UCH-1 (cell line): ENCODE data around the genes PM20D2 and GABRR2.

DNA sequence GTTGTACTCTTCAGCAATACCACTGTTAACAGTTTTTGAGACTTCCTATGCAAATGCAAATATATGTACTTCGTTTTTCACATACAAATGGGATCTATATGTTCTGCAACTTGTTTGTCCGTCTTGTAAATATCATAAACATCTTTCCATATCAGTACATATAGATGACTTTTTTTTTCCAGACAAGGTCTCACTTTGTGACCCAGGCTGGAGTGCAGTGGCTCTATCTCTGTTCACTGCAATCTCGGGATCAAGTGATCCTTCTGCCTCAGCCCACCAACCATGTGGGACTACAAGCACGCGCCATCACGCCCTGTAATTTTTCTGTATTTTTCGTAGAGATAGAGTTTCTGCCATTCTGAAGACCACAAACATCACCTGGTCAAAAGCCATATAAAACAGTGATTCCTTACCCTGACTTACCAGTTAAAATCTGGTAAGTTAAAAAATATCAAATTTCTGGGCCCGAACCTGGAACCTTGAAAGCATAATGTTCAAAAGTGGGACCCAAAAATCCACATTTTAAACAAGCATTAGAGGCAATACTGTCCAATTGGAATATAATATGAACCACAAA is 37.7 kb upstream of the SYNCRIP start:
- RRBS: no CpG with 5 or more reads among the region's 8 CpGs

DNA sequence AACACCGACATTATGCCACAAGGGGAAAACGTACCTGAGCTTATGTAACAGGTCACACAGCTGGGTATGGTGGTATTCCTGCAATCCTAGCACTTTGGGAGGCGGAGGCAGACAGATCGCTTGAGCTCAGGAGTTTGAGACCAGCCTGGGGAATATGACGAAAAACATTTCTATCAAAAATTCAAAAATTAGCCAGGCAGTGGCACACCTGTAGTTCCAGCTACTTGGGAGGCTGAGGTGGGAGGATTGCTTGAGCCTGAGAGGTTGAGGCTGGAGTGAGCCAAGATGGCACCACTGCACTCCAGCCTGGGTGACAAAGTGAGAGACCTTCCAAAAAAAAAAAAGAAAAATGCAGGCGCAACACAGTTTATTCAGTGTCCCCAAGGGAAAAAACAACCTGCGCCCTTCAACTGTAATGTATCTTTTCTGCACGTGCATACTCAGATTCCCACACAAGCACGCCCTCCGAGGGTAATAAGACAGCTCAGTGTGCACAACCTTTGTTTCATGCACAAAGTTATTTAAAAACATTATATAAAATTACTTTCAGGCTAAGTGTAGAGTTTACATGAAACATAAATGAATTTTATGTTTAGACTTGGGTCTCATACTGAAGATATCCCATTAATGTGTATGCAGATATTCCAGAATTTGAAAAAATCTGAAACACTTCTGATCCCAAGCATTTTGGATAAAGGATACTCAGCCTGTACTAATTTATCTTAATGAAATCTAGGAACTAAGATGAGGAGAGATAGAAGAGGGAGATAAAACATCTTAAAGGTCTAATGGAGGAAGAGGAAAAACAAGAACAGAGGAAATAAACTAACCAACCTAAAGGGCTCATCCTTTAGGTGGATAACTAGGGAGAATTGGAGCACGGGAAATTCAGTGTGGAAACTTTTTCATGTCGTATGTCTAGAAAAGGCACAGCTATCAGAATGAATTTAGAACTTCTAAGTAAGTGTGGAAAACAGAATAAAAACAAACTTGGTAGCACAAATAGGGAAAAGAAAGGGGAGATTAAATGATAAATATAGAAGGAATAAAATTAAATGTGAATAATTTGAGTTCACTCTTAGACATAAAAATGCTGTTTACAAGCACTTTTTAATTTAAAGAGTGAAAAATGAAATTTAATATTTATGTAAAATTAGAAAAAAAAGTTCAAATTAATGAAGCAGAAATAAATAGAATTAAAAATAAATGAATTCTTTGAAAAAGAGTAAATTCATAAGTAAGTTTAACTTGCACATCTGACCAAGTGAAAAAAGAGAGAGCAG is 38.3 kb downstream of the ZNF292 start:
- RRBS: no CpG with 5 or more reads among the region's 12 CpGs

GRCh38 chr6:87473294-87473965 is 656 bp downstream of the SLC35A1 start:
- RRBS: 4% methylated on average over 8 of the region's 28 CpGs

DNA sequence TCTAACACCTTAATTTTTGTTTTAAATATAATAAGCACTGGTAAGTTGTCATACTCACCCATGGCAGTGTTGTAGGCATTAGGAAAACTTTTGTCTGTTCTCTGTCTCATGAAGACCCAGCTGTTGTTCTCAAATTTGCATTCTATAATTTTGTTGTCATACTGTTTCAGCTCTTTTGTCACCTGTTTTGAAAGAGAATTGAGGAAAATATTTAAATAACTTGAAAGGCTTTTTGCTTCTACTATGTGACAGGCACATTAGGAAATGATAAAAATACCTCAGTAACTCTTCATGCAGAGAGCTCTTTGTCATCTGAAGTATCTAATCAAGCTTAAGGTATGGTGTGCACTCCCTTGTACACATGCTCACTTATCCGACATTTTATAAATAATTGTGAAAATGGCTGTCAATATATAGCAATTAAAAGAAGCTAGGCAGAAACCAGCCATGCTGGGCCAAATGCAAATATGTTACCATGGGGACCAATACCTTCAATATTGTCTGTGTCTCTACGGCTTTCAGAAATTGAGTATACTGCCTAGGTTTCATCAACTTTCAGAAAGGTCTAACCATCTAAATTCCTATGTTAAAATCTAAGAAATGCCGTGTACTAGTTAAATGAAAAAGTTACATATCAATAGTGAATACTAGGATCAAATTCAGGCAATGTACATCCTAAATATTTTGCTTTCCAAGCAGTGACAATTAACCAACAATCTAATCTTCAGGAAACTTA is 349.0 kb downstream of the RNGTT start:
- RRBS: no CpG with 5 or more reads among the region's 3 CpGs

- RRBS: no CpG with 5 or more reads among the region's 3 CpGs
Measured at GRCh38 chr6:88840731-88841526, 122.5 kb downstream of the RNGTT start.

DNA sequence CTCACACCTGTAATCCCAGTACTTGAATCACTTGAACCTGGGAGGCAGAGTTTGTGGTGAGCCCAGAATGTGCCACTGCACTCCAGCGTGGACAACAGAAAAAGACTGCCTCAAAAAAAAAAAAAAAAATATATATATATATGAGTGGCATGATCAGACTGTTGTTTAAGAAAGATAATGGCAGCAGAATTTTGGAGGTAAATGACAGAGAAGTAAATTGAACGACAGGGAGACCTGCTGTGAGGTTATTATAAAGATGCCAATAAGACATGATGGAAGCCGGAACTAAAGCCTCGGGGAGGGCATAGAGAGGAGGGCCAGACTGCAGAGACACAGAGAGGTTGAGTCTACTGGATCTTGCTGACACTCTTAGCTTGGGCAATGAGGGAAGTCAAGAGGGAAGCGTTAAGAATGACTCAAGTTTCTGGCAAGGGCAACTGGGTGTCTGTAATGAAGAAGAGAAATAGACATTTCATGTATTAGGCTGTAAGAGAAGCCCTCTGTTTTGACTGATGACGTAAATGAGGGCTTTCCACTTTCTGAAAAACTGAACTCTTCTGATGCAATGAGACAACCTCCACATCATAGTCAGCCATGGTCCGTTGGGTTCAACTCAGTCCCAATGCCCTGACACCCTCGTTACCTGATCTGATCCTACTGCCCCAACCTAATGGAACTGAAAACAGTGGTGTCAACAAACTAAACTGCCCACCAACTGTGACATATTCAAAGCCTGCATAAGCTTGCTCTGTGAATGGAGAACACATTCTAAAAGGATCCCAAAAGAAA is 46.0 kb upstream of the PNRC1 start:
- RRBS: no CpG with 5 or more reads among the region's 8 CpGs

GRCh38 chr6:89072840-89073615 is 7.5 kb upstream of the PNRC1 start:
- RRBS: no CpG with 5 or more reads among the region's 5 CpGs

DNA sequence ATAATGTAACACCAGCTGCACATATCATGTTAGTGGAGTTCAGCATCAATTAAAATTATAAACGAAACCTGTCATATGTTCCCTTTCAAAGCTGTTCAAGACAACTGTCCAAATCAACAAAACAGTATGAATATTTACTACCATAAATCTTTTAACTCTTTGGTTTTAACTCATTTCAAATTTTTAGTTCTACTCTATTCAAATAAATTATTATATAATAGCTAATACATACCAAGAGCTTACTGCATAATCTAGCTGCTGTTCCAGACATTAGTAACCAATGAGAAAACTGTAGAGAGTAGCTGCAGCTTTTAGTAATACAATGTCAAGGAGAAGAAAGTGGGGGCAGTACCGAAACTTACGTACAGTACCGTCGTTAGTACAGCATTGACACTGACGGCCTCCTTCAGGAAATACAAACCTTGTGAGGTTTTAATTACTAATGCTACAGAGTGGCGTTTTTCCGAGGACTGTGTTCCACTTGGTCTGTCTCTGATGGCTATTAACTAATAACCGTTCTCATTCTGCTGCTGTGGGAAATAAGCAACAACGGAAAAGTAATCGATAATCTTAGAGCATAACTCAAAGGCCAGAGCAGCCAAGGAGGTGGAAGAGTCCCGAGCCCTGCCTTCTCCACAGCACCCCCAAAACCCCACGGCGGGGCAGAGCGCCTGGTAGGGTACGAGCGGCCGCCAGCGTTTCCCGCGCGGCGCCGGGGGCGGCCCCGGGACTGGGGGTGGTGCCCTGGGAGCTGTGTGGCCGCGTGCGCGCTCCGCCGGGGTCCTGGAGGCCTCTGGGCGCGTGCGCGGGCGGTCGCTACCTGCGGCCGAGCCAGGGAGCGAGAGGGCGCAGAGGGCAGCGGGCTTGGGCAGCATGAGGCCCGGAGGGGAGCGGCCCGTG is at the start of gene PM20D2:
PM20D2 (plus strand) TSS at position 784 of the 900 bp plus-strand sequence.
- RRBS: 3% methylated on average over 15 of the region's 46 CpGs

- RRBS: no CpG with 5 or more reads among the region's 1 CpG
Measured at GRCh38 chr6:89186913-89187299, 30.3 kb downstream of the GABRR1 start.

GRCh38 chr6:89298630-89299534 is 16.2 kb downstream of the GABRR2 start:
- RRBS: no CpG with 5 or more reads among the region's 4 CpGs

- RRBS: no CpG with 5 or more reads among the region's 7 CpGs
Measured at GRCh38 chr6:89315087-89315608, at the start of gene GABRR2. Gene GABRR2, minus strand, starts transcription at chr6:89315299.

- RRBS: no CpG with 5 or more reads among the region's 3 CpGs
Measured at GRCh38 chr6:89328800-89329616, 13.9 kb upstream of the GABRR2 start.

DNA sequence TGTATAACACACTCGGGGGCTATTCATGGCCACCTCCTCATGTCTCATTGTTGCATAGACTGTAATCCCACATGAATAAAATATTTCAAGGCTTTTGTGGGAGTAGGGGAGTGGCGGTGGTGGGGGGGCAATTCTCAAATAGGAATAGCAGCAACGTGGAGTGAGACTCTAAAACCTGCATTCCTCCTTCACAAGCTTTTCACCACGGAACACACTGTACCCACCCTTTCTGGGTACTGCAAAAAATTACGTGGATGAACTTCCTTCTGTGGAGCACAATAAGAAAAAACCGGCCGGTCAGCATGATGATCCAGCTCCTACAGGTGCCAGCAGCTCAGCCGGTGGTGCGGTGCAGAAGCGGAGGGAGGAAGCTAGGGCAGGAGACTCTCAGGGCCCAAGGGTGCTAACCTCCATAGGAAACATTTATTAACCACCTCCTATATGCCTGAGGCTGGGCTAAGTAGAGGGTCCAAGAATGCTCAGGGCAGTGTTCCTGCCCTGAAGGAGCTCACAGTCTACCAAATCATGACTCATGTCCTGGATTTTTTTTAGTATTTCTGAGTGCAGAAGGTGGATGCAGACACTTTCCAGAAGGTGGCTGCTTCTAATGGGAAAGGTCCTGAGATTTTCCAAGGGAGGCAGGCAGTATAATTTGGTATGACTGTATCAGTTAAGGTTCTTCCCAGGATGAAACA is 1.1 kb upstream of the RRAGD start:
- RRBS: 91% methylated on average over 1 of the region's 10 CpGs

DNA sequence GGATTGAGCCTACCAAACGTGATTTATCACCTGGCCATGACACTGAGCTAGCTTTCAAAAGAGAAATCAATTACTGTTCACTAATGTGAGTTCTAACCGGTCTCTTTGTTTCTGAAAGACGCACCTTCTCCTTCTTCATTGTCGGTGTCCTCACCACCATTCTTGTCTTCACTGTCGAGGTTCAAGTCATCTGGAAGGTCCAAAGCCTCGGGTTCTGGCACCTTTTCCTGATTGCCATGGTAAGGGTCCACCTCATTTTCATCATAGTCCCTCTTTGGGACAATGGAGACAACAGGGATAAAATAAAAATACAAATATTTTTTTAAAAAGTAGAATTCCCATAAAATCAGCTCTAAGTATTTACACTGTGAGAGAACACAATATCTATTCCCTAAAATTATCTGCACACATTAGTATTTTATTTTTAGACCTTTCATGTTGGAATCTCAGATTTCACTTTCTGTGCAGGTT is 22.8 kb upstream of the LYRM2 start:
- RRBS: no CpG with 5 or more reads among the region's 6 CpGs

GRCh38 chr6:89780938-89781658 is 38.5 kb downstream of the MDN1 start:
- RRBS: no CpG with 5 or more reads among the region's 5 CpGs

DNA sequence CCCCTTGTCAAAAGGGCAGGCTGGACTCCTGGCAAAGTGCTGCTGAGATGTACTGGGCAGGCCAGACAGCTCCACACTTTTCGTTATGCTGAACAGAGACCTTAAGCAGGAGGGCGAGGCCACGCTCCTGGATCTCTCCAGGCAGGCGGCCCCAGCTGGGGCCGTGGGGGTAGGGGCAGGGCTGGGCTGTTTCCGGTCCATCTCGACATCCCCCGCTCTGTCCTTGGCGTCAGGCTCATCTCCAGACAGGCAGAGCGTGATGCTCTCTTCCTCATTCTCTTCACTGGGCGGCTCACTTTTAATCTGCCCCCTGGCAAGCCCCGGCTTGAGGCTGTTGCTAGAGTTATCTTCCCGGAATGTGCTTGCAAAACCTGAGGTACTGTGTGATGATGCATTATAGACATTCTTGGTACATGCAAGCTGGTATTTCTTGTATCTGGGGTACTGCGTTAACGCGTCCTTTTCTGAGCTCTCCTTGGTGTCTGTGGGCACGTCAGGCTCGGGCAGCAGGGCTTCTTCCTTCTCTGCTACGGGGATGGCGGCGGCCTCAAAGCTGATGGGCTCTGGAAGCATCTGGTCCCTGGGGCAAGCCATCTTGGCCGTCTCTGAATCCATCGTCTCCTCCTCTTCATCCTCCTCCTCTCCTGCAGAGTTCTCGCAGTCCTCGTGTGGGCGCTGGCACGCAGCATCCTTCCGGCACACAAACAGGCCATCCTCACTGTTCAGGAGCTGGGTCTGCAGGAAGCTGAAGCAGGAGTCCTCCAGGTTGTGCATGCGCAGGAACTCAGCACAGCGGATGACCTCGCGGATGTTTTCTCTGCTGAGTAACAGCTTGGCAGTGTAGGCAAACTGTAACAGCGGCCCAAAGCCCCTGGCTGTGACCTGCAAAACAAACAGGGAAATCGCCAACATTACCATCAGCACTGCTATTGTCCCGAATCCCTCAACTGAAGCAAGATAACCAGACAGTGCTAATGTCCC is 57.0 kb downstream of the GJA10 start:
- RRBS: no CpG with 5 or more reads among the region's 35 CpGs

- RRBS: no CpG with 5 or more reads among the region's 2 CpGs
Measured at GRCh38 chr6:90108075-90108359, 188.6 kb downstream of the BACH2 start.

- RRBS: no CpG with 5 or more reads among the region's 5 CpGs
Measured at GRCh38 chr6:90110972-90111365, 185.7 kb downstream of the BACH2 start.

DNA sequence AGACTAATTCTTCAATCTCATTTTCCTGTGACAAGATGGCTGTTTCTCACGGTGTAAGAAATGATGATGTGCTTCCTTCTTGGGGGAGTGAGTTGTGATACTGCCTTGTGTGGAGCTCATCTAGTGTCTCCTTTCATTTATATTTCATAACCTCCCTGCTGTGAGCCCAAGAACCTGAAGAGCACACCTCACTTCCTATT is 58.0 kb downstream of the BACH2 start:
- RRBS: no CpG with 5 or more reads among the region's 1 CpG